ENCODE data around the gene ABTB2.

- PRO-cap, result unidirectional peak, plus-strand start at chr11:34357921; bidirectional peak, plus-strand start at chr11:34358191, minus-strand start at chr11:34357998
- RAMPAGE, long total RNA, result no peak
Measured at GRCh38 chr11:34357558-34358124, at the start of gene ABTB2. ABTB2 (minus strand) TSS chr11:34358010.

GRCh38 chr11:34404922-34405627, 33.7 kb upstream of the CAT start:
- PRO-cap, result no peak
- RAMPAGE, long total RNA, result no peak

GRCh38 chr11:34600168-34601219, 20.4 kb upstream of the EHF start:
- PRO-cap, result no peak
- RAMPAGE, long total RNA, result no peak

DNA sequence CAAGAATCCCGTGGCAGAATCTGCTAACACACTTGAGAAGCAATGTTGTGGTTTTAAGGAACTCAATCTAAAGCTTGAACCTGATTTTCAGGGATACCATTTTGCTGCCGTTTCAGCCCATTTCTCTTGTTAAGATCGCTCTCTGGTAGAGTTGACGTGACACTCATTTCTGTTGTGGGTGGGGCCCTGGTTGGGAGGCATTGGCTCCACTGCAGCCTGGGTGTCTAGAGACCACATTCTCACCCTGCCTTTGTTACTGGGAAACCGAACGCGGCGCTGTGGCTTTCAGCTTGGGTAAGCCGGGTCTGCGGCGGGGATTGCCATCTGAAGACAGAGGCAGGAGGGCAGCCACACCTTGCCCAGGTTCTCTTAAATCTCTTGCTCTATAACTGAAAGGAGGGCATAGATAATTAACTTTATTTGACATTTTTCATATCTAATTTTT, 3.2 kb downstream of the EHF start:
- PRO-cap, result no peak
- RAMPAGE, long total RNA, result no peak

DNA sequence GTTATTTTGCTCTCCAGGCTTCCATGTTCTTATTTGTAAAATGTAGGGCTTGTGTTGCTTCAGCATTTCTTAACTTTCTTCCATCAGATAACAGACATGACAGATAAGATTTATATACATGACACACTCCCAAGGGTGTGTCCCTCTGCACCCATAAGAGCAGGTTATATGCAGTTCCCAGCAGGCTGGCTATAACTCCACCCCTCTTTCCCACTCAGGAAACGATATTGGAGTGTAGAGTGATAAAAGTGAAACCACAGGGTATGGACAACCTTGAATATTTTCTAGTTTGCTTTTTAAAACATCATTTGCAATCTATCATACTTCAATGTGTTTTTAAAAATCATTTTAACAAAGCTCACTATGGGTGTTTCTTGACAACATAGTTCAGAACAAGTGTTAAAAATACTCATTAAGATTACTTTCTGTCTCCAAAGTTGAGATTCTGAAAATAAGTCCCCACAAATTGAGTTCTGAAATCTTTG, 65.7 kb downstream of the APIP start:
- PRO-cap, result no peak
- RAMPAGE, long total RNA, result no peak

DNA sequence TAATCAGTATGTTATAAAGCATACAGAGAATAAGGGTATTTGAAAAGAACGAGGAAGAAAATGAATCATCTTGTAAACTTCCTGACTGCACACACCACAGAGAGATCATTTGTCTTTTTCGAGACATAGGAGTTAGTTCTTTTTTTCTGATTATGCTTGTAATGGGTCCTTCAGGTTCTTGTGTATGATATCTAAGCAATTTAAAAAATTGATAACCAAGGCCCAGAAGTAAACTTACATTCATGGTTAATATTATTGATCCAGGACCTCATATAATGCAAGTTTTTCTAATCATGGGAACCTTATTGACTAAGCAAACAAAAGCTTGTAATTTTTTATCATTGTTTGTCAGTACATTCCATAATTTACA, 61.2 kb downstream of the PDHX start:
- PRO-cap, result no peak
- RAMPAGE, long total RNA, result no peak

DNA sequence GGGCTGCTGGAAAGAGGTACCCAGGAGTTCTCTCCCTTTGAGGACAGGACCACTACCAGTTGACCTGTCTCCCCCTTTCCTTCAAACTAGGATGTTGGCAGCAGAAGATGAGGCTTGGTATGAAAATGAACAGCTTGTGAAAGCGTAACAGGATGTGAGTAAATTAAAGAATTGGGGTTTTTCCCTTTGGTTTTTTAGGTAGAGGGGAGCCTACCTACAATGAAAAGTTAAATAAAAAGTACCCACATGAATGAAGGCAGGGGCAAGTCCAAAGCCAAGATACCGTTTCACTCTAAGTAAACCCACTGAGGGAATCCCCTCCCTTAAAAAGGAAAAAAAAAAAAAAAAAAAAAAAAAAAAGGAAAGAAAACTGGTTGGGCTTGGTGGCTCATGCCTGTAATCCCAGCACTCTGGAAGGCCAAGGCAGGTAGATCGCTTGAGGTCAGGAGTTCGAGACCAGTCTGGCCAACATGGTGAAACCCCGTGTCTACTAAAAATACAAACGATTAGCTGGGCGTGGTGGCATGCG, 96.3 kb downstream of the PDHX start:
- PRO-cap, result no peak
- RAMPAGE, long total RNA, result no peak

DNA sequence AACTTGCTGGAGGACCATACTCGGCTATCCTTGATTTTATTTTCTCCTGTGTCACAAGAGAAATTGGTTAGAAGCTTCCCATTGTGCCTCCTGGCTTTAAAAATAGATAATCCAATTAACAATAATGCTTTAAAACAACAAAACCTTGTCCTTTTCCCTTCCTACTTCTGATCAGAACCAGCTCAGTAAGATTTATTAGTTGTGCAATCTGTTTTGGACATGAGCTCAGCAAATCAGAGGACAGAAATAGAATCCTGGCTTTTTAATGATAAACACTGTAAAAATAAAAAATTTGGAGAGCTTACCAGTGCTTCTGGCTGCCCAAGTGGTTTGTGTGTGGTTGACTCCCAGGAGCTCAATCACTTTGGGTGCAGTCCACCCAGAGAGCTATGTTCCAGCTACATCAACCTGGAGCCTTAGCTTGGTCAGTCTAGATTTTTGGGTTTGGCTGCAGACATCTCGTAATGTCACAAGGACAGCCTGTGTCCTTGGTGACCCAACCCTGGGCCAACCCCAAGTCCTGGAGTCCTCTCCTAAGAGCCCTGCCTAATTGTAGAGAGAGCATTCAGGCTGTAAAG, 28.4 kb downstream of the CD44 start:
- PRO-cap, result bidirectional peak, plus-strand start at position 358 of the sequence, minus-strand start at position 169 of the sequence
- RAMPAGE, long total RNA, result no peak

- PRO-cap, result no peak
- RAMPAGE, long total RNA, result no peak
Measured at GRCh38 chr11:35173586-35174438, 34.8 kb downstream of the CD44 start.

GRCh38 chr11:35212429-35212755, 73.4 kb downstream of the CD44 start:
- PRO-cap, result no peak
- RAMPAGE, long total RNA, result no peak

DNA sequence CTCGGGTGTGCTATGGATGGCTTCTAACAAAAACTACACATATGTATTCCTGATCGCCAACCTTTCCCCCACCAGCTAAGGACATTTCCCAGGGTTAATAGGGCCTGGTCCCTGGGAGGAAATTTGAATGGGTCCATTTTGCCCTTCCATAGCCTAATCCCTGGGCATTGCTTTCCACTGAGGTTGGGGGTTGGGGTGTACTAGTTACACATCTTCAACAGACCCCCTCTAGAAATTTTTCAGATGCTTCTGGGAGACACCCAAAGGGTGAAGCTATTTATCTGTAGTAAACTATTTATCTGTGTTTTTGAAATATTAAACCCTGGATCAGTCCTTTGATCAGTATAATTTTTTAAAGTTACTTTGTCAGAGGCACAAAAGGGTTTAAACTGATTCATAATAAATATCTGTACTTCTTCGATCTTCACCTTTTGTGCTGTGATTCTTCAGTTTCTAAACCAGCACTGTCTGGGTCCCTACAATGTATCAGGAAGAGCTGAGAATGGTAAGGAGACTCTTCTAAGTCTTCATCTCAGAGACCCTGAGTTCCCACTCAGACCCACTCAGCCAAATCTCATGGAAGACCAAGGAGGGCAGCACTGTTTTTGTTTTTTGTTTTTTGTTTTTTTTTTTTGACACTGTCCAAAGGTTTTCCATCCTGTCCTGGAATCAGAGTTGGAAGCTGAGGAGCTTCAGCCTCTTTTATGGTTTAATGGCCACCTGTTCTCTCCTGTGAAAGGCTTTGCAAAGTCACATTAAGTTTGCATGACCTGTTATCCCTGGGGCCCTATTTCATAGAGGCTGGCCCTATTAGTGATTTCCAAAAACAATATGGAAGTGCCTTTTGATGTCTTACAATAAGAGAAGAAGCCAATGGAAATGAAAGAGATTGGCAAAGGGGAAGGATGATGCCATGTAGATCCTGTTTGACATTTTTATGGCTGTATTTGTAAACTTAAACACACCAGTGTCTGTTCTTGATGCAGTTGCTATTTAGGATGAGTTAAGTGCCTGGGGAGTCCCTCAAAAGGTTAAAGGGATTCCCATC, 91.0 kb downstream of the CD44 start:
- PRO-cap, result no peak
- RAMPAGE, long total RNA, result no peak

GRCh38 chr11:35347664-35348191, 71.6 kb downstream of the SLC1A2 start:
- PRO-cap, result no peak
- RAMPAGE, long total RNA, result no peak

- PRO-cap, result no peak
- RAMPAGE, long total RNA, result no peak
Measured at GRCh38 chr11:35359938-35360620, 59.3 kb downstream of the SLC1A2 start.

GRCh38 chr11:35524446-35524824, 981 bp downstream of the PAMR1 start:
- PRO-cap, result no peak
- RAMPAGE, long total RNA, result no peak

GRCh38 chr11:35618685-35619508, 637 bp downstream of the FJX1 start:
- PRO-cap, result no peak
- RAMPAGE, long total RNA, result no peak

GRCh38 chr11:36356125-36356383, 60.0 kb downstream of the PRR5L start:
- PRO-cap, result no peak
- RAMPAGE, long total RNA, result no peak

- PRO-cap, result no peak
- RAMPAGE, long total RNA, result no peak
Measured at GRCh38 chr11:36380576-36381088, 84.5 kb downstream of the PRR5L start.

DNA sequence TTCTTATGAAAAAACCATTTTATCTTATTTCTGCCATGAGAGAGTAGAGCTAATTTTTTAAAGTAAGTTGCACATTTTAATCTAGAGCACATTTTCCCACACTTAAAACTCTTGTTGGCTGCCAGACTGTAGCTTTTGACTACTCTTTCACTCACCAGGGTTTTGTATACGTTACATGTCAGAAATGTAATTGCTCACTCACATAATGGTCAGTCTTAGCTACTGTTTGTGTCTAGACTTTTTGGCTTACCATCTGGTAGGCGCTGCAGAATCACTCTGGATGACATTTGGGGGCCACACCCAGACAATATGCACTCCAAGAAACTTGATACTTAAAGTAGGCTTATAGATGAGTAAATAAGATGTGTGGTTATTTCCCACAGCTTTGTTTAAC, 88.9 kb downstream of the PRR5L start:
- PRO-cap, result no peak
- RAMPAGE, long total RNA, result no peak

DNA sequence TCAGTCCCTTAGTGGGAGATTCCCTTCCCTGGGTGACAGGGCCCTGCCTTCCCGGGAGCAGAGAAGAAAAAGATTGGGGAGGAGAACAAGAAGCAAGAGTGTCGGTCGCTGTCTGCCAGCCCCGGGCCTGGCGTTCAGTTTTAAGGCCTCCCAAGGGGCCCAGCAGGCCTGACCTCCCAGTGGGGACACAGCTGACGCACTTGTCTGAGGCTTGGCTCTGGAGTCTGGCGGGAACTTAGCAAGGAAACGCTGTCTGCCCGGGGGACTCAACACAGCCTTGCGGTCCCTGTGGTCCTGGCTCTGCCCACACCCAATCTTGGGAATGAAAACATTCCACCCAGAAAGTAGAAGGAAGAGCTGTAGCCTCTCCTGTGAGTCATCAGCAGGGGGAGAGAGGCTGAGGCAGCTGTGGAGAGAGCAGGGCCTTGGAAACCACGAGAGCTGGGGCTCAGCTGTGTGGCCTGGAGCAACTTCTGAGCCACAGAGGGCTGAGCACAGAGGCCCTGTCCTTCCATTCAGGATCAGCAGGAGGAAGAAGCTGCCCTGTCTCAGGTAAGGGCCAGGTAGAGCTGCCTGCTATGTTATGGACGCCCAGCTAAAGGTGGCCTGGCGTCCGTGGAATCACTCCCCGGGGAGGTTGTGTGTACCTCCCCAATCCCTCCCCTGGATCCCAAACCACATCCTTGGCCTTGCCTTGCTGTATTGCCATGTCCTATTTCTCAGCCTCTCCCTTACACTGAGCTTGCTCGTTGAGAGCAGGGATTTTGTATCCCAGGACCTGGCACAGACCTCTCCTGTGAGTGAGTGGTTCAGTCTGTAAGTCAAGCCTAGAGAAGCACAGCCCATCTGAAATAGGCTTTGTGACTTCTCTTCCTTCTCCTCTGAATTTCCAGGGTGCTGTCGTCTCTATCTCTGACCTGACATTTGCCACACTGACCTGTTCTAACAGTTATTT, 54.2 kb downstream of the TRAF6 start:
- PRO-cap, result bidirectional peak, plus-strand start at position 241 of the sequence, minus-strand start at position 114 of the sequence; bidirectional peak, plus-strand start at position 428 of the sequence, minus-strand start at position 318 of the sequence
- RAMPAGE, long total RNA, result no peak

GRCh38 chr11:36500161-36501100, 9.6 kb downstream of the TRAF6 start:
- PRO-cap, result no peak
- RAMPAGE, long total RNA, result no peak

All from urinary bladder (tissue), 3 donors.